ENCODE measurements around the genes RAB29 and DYRK3.

GRCh38 chr1:204537841-204538601 is 21.8 kb downstream of the MDM4 start:
- PRO-cap: no peak

GRCh38 chr1:204872057-204872696 is 43.7 kb downstream of the NFASC start:
- PRO-cap: bidirectional peak, plus-strand start at chr1:204872485, minus-strand start at chr1:204872336

DNA sequence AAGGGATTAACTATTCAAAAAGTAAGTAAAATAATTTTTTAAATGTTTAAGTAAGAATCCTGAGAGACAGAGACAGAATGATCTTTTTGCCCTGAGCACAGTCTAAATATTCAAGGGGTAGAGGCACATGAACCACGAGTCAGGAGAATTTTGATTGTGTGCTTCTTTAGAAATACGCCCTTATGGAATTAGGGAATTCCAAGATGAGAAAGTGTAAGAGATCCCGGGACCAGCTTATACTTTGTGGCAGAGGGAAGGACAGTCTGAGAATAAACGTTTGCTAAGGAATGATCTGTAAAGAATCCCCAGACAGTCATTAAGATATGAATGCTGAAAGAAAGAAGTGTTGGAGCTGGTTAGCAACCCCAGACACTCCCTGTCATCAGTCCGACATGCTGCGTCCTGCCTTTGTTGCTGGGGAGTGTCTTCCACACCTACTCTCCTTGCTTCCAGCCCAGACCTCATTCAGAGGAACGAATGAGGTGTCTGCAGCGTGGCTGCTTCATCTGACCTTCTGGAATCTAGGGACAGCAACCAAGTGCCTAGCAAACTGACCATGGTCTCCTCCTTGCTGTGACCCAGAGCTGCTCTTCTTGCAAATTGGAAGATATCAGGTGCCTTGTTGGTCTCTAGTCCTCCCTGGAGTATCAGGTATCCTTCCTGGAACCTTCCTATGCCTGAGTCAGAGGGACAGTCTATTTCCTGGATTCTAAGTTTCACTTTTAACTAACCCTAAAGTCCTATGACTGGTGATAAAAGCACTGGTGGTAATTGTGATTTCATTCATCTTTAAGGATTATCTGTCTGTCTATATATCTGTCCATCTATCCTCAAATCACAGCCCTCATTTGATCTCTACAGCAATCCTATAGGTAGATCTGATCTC is 87.4 kb downstream of the NFASC start:
- PRO-cap: no peak

DNA sequence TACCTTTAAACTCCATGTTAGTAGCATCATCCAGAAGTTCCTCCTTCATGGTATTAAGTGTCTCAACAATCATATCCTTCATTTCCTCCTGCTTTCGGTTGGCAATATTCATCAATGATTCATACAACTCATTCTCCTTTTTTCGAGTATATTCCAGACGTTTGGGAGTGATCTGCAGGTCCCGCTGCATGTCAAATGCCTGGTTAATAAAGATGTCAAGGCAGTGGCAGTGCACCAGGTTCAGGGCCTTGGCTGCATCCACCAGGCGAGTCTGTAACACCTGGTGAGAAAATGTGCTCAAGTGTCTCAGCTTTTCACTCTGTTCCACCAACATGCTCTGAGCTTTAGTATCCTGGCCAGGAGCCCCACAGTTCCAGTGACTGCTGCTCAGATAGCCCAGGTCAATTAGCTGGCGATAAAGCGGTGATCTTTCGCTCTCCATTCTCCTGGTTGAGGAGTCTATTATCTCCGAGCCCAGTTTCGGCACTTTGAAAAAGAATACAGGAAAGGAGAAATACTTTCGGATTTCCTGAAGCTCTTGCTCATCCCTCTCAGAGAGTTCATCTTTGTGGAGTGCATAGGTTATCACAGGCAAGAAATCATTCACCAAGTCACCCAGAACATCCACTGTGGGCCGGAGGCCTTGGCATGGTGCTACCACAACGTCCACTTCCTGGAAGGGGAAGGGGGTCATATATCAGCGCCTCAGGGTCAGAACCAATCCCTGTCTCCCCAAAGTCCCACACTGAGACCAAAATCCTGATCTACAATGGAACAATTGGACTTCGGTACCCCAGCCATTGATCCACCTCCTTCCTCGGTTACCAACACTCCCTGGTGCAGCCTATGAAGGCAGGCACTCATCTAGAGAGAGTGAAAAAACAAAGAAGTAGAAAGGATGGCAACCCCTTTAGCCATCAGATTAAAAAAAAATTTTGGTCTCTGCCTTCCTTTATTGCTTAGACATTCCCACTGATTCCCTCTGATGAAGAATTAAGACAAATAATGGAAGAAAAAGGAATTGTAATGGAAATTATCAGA is 42.0 kb downstream of the DSTYK start:
- PRO-cap: no peak

GRCh38 chr1:205350458-205351363 is 6.0 kb downstream of the KLHDC8A start:
- PRO-cap: no peak

DNA sequence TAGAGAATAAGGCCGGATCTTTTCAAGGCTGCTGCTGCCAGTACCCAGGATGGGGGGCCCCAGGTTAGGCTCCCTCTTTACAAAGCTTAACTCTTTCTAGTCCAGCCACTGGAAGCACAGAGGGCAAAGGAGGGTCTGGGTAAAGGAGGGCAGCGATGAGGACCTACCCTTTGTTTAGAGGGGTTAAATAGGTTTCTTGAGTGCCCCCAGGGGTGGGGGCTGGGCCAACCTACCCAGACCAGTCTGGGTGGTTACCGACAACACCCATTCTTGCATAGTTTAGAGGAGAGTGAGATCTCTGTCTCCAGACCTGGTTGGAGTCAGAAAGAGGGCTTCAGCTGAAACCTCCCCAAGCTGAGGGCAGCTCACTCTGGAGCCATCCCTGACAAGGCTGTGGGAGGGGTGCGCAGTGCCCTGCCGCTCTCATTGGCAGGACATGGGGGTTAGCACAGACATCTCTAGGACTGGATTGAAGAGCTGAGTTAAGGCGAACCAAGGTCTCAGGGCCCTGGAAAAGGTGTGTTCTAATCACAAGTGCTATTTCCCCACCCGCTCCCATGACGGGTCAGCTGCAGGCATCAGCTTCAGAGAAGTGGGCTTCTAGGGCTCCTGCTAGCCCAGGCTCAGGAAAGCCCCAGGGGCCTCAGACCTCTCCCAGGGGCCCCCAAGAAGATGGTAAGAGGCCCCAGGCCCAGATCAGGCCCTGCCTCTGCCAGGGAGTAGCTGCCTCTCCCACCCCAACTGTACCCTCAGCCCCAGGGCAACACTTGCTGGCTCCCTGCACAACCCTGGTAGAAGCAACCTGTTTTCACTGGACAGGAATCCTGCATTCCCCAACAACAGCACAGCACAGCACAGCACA is 6.9 kb downstream of the BLACAT1 start:
- PRO-cap: no peak

DNA sequence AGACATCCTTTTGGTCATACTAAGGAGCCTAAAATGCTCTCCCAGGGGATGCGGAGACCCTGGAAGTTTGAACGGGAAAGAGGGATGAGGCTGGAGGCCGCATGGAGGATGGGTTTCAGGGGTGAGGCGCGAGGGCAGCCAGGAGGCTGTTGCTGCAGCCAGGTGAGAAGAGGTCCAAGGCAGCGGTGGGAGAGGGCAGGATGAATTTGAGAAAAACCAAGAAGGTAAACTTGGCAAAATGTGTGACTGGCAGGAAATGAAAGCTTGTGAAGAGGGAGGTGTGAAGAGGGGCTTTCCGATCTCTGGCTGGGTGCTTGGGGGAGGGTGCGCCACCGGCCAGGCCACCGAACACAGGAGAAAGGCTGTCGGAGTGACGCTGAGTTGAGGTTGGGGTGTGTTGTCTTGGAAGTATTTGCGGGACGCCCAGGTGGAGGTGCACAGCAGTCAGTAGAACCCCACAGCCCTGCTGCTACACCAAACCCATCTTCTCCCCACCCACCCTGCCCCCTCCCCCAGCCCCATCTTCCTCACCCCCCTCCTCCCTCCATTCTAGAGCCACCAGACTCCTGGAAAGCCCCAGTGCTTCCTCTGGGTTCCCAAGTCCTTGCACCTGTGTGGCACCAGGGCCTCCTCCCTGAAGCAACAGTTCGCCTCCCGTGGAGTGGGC is 23.8 kb upstream of the CDK18 start:
- PRO-cap: no peak

GRCh38 chr1:205610865-205611891 is 20.6 kb downstream of the ELK4 start:
- PRO-cap: no peak

- PRO-cap: no peak
These were observed 15.4 kb downstream of the ELK4 start for GRCh38 chr1:205616284-205616970.

DNA sequence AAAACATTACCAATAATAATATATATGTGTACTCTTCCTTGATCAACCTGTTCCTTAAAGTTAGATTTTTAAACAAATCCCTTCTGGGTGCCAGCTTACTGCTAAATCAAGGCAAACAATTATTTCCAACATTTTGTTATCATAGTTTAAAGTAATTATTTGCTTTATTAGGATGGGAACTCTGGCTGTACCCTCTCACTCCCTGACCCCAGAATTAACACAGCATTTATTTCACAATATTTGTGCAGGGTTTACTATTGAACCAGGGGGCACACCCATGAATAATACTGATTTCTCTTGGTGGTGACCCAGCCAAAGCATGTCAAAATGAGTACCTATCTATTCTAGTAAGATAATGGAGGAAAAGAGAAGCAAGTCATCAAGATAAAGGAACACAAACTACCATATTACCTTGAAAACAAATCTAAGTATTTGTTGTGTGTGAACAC is 30.1 kb upstream of the SLC45A3 start:
- PRO-cap: no peak

GRCh38 chr1:205774971-205775604 is at the start of gene RAB29:
RAB29 (minus strand) TSS chr1:205775482.
- PRO-cap: unidirectional peak, minus-strand start at chr1:205775083; unidirectional peak, minus-strand start at chr1:205775233; unidirectional peak, minus-strand start at chr1:205775417

GRCh38 chr1:205961997-205962586 is 18.8 kb upstream of the SLC26A9 start:
- PRO-cap: no peak

- PRO-cap: unidirectional peak, minus-strand start at chr1:206205187
These were observed 1.5 kb downstream of the SRGAP2 start for GRCh38 chr1:206204744-206205297.

DNA sequence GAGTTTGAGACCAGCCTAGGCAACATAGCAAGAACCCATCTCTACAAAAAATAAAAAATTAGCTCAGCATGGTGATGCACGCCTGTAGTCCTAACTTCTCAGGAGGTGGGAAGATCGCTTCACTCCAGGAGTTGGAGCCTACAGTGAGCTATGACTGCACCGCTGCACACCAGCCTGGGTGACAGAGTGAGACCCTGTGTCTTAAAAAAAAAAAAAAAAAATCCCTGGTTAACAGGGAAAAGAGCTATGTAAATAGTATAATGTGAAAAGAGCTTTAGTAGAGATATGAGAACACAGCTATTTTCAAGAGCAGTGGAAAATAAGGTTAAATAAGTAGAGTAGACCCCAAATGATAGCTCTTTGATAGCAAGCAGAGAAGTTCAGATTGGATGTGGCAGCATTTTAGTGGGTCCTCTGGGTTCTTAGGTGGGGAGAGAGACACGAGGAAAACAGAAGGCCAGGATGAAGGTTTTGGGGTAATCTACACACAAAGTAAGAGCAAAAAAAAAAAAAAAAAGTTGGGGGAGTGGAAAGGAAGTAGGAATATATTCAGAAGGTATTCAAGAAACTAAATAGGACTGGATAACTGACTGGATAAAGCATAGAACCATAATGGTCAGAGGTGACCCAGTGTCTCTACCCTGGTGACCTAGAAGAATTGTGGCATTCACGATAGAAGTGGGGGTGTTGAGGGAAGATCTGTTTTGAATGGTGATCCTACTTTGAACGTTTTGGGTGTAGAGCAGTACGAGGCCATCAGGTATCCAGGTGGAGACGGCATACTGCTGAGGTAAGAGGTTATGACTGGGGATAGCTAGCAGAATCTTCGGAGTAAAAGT is 105.8 kb downstream of the SRGAP2 start:
- PRO-cap: no peak

DNA sequence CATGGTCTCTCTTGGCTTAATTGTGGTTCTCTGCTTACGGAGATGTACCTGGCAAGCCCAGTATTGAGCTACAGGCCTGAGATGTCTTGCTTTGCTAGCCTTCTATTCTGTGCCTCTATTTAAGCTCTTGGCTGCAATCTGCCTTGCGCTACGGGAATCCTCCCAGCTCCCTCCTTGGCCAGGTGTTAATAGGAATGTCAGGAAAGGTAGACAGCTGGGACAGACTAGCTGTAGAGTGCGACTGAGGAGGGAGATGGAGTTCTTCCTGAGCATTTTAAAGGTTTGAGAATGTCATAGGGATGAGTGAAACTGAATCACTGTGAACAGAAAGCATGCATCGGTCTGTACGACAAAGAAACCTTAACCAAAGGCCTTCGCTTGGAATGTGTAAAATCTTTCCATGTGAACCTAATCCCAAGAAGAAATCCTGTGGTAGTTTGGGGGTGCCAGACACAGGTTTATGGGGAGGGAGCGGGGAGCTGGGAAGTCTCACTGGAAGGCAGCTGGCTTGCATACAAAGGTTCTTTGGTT is 10.4 kb upstream of the IKBKE start:
- PRO-cap: no peak

- PRO-cap: no peak
These were observed 13.8 kb downstream of the RASSF5 start for GRCh38 chr1:206521052-206521593.

DNA sequence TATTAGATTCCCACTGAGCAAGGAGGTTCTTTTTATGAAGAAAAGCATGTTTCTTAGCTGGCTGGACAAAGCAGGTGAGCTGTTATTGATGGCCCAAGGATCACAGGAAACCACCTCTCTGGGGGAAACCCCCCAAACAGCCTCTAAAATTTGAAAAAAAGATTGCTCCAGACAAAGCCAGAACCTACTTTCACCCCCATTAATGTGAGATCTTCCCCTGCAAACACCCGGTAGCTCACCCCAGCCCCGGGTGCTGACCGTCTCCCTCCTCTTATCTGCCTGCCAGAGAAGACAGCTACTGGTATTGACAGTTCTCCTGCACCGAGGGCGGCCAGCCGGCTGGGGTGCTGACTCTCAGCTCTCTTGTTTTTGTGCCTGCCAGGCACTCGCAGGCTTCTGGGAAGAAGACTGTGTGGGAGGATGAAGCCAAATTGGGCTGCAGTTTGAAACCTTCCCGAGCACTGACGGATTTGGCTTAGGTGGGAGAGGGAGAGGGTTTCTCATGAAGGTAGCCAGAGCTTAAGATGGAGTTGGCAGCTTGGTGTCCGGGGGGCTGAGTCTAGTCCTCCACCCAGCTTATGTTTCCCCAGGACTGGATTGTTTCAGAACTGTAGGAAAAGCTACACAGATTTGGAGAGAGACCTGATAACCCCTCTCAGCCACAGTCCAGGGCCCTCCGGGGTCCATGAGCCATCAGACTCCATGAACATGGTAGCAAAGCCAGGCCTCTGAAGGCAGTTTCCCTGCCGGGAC is 48.2 kb downstream of the RASSF5 start:
- PRO-cap: bidirectional peak, plus-strand start at position 441 of the sequence, minus-strand start at position 277 of the sequence

GRCh38 chr1:206635195-206636461 is at the start of gene DYRK3:
DYRK3 (plus strand) TSS chr1:206635536.
- PRO-cap: bidirectional peak, plus-strand start at chr1:206635536, minus-strand start at chr1:206635381; bidirectional peak, plus-strand start at chr1:206635970, minus-strand start at chr1:206635668

- PRO-cap: no peak
These were observed 9.8 kb upstream of the MAPKAPK2 start for GRCh38 chr1:206674854-206675344.

DNA sequence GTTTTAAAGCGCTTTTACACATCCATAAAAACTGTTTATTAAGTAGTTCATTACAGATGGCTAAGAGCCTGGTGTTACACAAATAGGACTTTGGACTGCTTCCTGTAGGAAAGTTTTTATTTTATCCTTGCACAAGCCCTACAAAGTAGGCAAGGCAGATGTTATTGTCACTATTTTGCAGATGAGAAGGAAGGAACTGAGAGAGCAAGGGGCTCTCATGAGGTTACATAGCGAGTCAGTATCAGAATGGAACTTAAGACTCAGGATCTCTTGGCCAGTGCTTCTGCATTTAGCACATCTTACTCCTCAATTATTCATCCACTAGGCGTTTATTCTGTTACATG is 2.6 kb upstream of the MAPKAPK2 start:
- PRO-cap: no peak

All from cardiac septum (tissue), 1 donor.